Left colon (tissue), 1 donor: Measurements from ENCODE around the genes PRADC1 and CCT7.

GRCh38 chr2:73175519-73176073 is 26.8 kb upstream of the NOTO start:
- PRO-cap: bidirectional peak, plus-strand start at chr2:73175833, minus-strand start at chr2:73175714

DNA sequence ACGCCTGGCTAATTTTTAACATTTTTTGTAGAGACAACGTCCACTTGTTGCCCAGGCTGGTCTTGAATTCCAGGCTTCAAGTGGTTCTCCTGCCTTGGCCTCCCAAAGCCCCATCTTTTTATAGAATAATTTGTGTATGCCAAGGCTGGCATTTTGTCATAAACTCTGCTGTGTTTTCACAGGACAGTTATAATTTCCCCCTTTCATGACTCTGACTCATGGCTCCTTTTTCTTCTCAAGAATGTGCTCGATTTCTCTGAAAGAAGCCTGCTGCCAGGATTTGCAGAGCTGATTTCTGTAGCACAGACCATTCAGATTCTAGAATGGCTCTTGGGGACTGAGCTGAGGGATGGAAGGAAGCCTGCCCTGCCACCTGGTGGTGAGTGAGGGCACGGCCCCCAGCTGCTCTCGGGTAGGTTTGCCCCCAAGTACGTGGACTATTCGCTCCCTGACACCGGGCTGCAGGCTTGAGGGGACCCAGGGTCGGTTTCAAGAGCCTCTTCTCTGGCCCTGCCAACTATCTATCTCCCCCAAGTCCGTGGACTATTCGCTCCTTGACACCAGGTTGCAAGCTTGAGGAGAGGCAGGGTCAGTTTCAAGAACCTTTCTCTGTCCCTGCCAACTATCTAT is 1.6 kb upstream of the SMYD5 start:
- PRO-cap: no peak

GRCh38 chr2:73232607-73233329 is at the start of gene PRADC1:
TSS of gene PRADC1 (minus strand) at chr2:73233239.
- PRO-cap: unidirectional peak, plus-strand start at chr2:73232879; unidirectional peak, minus-strand start at chr2:73233132; bidirectional peak, plus-strand start at chr2:73233503, minus-strand start at chr2:73233221

DNA sequence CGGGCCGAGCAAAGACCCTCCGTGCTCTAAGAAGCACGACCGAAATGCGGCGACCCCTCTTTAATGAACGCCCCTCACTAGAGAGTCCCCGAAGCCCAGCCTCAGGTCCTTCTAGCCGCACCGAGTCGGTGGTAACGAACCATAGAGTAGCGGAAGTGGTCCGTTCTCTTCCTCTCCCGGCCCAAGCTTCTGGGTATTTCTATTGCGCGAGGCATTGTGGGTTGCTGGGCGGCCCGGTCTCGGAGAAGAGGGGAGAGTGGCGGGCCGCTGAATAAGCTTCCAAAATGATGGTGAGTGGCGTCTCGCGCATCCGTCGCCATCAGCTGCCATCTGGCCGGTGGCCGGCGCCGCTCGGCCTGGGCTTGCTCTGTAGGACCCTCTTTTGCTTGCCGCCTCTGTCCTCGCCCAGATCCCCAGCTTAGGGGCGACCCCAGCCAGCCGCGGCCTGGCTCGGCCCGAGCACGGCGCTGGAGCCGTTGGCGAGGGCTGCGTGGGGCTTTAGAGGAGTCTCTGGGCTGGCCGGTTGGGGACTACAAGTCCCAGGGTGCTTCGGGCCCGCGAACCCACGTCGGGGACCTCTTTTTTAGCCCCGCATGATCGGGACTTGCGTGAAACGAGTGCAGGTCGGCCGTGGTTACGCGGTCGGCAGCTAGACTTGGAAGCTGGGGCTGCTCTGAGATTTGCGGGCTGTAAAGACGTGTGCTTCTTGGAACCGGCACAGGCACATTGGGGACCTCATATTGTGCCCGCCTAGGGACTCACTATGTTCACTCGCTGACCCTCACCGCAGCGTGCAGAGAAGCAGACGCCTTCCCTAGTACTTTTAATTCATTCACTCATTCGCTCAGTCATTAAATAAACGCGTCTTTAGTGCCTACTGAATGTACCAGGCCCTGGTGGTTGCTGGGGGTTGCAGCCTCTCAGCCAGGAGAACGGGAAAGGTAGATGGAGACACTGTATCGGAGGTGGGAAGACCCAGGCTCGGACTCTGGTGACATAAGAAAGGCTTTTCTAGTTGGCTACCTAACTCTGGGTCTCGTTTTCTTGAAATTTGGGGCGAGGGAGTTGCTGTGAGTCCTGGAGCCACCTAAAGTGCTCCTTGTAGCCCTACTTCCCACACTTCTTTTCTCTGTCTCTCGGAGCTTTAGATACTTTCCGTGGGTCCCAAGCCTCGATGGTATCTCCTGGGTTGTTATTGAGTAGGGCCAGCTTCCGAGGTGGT is at the start of gene CCT7:
TSS of gene CCT7 (plus strand) at position 214 of the 1,222 bp plus-strand sequence.
- PRO-cap: bidirectional peak, plus-strand start at position 245 of the sequence, minus-strand start at position 124 of the sequence; bidirectional peak, plus-strand start at position 609 of the sequence, minus-strand start at position 447 of the sequence

DNA sequence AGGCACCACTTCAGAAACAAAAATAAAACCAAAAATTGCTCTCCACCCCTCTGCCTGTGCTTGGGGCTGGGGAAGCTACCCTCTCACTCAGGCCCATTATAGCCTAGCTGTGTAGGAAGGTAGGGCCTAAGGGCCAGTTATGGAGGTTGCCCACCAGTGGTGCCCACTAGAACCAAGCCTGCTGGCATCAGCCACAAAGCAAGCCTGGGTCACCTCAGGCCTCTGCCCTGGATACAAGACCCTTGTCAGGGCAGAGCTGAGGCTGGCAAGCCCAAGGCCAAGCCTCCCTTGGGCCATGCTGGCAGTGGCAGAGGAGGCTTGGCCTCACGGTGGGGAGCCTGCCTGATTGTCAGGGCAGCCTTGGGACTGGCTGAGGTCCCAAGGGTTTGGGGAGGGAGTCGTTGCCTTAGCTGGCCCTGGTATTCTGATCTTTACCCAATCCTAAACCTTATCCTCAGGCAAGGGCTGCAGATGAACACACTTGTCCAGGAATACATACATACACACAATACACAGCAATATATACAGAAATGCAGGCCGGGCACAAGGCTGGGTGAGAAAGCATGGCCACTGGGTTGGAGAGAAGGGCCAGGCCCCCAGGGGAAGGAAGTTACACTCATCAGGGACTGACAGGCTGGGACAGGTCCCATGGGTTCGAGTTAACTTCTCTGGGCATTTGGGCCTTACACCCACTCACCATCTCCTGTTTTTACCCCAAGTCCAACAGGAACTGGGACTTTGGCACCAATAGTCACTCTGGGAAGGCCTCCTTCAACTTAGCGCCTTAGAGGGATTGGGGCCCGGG is 21.0 kb downstream of the CCT7 start:
- PRO-cap: no peak

DNA sequence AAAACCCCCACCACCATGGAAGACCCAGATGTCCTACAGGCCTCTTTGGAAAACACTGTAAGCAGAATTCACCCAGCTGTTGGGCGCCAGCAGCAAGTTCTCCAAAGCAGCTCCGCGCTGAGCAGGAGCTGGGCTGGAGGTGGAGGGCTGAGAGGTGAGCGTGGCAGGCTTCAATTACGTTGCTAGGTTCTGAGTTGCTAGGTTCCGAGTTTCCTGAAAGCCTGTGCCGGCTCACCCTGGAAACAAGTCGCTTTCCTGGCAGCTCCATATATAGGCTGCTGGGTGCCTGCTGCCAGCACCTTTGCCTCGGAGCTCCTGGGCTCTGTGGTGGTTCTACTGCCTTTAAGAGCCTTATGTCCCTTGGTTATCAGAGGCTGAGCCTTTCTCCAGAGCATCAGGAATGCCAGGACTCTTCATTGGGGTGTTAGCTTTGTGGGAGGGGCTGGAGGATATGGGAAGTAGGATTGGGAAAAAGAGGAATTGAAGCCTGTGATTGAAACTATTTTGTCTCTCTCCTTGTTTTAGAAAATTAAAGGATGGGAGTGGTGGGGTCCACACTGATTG is 14.4 kb upstream of the EGR4 start:
- PRO-cap: no peak

GRCh38 chr2:73830641-73831383 is 2.1 kb downstream of the STAMBP start:
- PRO-cap: no peak

- PRO-cap: no peak
These were observed 9.4 kb downstream of the ACTG2 start for GRCh38 chr2:73902049-73902772.

DNA sequence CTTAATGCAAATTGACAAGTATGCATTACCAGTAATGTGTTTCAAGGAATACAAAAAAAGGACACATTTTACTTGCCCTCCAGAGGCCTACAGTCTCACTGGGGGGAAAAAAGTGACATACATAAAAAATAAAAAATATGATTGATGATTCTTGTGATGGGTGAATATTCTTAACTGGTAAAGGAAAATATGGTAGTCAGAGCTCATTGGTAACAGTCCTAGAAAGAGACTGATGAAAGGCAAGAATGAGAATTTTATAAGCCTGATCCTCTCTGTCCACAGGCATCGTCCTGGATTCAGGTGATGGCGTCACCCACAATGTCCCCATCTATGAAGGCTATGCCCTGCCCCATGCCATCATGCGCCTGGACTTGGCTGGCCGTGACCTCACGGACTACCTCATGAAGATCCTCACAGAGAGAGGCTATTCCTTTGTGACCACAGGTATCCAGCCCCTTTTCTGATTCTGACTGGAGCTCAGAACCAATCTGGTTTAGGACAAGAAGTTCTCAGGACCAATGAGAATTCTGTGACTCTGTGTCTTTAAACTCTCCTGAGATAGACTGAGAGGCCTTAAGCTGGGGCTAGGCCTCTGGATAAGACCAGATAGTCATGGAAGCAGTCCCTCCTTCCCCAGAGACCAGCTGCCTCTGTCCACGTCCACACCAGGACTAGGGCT is 13.3 kb upstream of the DGUOK start:
- PRO-cap: no peak

DNA sequence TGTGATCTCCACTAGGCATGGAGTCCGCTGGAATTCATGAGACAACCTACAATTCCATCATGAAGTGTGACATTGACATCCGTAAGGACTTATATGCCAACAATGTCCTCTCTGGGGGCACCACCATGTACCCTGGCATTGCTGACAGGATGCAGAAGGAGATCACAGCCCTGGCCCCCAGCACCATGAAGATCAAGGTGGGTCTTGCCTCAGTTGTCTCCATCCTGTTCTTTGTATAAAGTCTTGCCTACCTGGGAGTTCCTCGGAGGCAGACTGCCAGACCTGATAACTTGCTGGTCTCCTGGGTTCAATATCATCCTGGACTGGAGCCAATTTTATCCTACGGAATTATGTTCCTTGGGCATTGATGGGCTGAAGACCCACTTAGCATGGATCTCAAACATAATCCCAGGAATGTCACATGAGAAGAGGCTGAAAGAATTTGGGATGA is 10.1 kb upstream of the DGUOK start:
- PRO-cap: no peak

GRCh38 chr2:73917798-73918747 is 8.6 kb upstream of the DGUOK start:
- PRO-cap: unidirectional peak, plus-strand start at chr2:73918263; bidirectional peak, plus-strand start at chr2:73918505, minus-strand start at chr2:73918321

DNA sequence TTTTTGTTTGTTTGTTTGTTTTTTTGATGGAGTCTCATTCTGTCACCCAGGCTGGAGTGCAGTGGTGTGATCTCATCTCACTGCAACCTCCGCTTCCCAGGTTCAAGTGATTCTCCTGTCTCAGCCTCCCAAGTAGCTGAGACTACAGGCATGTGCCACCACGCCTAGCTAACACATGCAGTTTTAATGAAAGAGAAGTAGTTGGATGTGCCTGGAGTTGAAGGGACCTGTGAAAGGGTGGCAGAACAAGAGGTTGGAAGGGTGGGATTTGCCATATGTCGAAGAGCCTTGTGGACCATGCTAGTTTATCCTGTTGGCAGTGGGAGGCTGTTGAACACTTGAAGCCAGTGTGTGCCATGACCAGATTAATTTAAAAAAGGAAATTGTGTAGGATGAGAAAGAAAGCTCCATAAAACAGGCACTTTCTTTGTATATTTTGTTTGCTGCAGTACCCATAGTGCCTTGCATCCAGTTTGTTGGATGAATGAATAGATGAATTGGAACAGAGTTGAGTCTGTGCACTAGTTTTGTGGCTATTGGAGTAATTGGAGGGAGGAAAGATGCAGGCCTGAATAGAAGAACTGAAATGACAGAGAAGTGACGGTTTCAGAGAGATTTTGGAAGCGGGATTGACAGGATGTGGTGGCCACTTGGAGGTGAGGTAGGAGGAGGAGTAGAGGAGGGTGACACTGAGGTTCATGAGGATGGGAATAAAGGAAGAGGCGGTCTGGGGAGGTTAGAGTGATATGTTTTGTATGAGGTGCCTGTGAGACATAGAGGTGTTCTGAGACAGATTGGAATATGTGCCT is 4.8 kb downstream of the DGUOK start:
- PRO-cap: no peak

- PRO-cap: no peak
These were observed 25.5 kb downstream of the DGUOK start for GRCh38 chr2:73951922-73952821.

DNA sequence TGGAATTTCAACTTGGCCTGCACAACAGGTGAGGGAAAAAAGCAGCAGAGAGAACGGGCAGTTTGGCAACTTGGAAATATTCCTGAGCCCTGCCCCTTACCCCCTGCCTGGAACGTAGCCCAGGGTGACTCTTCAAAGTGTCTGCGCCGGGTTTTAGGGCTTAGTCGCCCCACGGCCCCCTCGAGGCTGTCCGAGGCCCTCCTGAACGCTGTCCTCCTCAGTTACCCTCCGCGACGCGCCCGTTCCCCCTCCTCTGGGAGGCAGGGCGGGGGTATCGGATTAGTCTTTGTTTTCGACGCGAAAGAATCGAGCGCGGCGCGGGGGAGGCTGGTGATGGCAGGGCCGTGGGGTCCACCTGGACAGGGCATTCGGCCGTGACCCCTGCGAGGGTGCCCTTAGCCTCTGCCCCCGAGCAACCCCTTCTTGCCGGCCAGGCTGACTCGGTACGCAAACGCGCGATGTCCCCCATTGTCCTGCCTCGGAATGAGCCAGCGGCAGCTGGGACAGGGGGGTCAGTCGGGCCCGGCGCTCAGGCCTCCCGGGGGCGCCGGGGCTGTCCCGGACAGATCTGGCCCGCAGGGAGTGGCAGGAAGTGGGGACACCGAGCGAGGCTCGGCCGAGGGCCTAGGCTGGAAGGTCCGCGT is 644 bp upstream of the TET3 start:
- PRO-cap: bidirectional peak, plus-strand start at position 608 of the sequence, minus-strand start at position 584 of the sequence

- PRO-cap: no peak
These were observed 26.7 kb downstream of the TET3 start for GRCh38 chr2:74011323-74011926.

- PRO-cap: no peak
These were observed 69.5 kb downstream of the TET3 start for GRCh38 chr2:74054238-74054657.

DNA sequence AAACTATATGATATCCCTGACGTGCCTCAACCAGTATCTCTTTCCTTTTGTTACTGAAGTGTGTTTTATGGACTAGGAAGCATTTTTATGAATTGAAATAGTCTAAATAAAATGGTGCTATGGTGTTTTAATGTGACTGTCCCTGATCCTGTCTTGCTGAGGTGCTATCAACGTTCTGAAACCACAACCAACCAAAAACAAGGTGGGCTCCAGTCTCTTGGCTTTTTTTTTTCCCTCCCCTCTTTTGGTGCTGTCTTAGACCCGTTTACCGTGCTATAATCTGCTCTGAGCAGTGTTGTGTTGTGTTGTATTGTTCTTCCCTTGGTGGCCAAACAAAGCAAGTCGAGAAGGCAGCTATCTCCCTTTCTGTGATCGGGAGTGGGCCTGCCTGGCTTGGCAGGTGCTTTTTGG is 41.8 kb downstream of the BOLA3 start:
- PRO-cap: unidirectional peak, plus-strand start at position 143 of the sequence

DNA sequence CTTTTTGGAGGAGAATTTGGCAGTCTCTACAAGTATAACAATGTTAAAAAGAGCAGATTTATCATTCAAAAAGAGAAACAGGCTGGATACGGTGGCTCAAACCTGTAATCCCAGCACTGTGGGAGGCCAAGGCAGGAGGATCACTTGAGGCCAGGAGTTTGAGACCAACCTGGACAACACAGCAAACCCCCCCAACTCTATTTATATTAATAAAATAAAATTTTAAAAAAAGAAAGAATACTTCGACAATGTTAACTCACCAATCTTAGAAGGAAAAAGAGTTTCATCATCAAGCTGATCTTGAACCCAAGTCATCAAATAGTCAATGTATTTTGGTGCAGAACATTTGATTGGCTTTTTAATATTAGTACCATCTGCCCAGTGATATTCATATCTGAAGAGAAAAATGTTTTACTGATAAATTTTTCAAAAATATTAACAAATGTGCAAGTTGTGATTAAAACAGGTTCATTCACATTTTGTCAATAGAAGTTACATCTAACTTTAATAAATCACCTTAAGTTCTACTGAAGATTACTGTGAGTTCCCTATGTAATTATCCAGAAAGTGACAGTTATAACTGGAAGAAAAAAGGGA is 13.6 kb downstream of the MOB1A start:
- PRO-cap: no peak

DNA sequence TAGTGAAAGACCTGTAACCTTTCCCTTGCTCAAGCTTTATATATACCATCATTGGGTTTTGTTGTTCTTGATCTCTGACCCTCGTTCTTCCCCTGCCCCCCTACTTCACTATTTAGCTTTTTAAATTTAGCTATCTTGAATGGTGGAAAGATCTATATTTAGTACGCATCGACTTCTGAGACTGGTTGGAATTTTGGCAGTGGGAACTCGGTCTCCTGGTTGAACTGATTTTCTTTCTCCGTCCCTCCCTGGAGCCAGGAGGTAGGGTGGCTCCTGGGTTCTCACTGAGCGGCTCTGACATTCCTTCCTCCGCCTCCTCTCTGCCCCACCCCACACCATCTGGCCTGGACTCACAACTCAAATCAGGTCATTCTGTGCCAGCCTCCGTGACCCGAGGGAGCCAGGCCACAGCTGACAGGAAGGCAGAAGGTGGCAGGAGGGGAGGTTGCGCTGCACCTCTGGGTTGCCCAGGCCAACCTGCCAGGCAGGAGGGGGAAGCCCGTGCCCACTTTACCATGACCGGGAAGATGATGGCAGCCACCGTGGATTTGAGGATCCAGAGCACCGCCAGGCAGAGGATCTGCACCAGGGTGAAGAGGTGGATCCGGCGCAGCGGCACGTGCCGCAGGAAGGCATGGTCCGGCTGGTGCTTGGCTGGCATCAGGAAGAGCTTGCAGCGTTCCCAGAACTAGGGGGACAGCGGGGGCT is 28.2 kb downstream of the MTHFD2 start:
- PRO-cap: no peak

- PRO-cap: bidirectional peak, plus-strand start at chr2:74373412, minus-strand start at chr2:74373295
These were observed 6.9 kb downstream of the DCTN1 start for GRCh38 chr2:74373033-74373720.